Measurements from ENCODE around the genes SMARCC1, CCDC51 and ATRIP.

- PRO-cap = no peak
These were observed 16.4 kb downstream of the CCDC12 start for GRCh38 chr3:46959804-46960872.

DNA sequence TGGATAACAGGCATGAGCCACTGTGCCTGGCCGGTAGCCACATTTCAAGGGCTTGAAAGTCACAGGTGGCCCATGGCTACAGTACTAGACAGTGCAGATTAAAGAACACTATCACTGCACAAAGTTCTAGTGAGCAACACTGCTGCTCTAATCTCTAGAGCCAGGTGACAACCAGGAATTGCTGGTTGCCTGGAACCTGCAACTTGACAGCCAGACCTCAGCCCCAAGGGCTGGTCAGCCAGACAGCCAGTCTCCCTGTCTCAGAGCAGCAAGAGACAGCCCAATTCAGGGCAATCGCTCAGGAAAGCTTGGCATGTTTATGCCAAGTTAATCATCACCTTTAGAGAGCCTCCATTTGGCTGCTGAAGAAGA, 6.2 kb downstream of the CCDC12 start:
- PRO-cap = no peak

- PRO-cap = no peak
These were observed 1.8 kb downstream of the CCDC12 start for GRCh38 chr3:46974679-46975229.

DNA sequence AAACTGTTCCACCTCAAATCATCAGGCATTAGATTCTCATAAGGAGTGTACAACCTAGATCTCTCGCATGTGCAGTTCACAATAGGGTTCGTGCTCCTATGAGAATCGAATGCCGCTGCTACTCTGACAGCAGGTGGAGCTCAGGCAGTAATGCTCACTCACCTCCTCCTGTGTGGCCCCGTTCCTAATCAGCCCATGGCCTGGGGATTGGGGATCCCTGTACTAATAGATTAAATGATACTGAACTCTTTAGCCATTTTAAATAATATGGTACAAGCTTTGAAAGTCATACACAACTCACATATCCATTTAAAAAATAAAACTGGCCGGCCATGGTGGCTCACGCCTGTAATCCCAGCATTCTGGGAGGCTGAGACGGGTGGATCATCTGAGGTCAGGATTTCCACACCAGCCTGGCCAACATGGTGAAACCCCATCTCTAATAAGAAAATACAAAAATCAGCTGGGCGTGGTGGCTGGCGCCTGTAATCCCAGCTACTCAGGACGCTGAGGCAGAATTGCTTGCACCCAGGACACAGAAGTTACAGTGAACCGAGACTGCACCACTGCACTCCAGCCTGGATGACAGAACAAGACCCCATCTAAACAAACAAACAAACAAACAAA, 76.4 kb downstream of the SETD2 start:
- PRO-cap = no peak

DNA sequence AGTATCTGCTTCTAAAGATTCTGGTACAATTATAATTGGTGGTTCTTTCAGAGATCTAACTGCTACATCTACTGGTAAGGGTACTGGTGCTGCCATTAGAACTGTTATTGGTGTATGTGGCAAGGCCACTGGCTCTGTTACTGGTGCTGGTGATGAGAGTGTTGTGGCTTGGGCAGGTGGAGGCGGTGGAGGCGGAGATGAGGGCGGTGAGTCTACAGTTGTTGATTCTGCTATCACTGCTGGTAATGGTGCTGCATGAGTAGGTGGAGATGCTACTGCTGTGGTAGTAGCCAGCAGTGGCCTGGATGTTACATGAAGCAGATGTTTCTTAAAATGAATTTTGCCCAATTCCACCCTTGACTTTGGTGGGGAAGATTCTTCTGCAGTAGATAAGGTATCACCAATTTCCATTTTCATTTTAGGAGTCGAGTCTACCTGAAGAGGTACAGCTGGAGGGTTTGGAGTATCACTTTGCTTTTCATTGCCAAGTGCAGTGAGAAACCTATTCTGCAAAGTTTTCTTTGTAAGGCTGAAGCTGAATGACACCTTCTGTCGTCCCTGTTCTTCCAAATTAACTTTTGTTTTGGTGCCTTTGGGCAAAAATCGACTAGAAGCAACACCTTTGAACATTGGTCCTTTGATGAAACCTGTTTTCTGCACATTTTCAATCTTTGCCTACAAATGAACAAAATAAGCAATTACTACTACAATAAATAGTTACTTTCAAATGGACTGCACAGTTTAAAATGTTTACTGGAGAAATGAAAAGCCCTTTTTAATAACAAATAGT, 39.8 kb downstream of the SETD2 start:
- PRO-cap = no peak

GRCh38 chr3:47161360-47161753, 2.6 kb downstream of the SETD2 start:
- PRO-cap = no peak

DNA sequence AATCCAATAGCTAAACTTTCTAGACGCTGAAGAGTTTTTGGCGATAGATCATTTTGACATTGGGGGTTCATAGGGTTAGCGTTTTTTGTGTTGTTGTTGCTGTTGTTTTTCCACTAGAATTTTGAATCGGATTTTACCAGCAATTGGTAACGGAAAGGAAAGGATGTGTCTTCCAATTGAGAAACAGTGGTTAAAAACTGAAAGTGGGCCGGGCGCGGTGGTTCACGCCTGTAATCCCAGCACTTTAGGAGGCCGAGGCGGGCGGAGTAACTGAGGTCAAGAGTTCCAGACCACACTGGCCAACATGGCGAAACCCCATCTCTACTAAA, 1.1 kb upstream of the SETD2 start:
- PRO-cap = no peak

DNA sequence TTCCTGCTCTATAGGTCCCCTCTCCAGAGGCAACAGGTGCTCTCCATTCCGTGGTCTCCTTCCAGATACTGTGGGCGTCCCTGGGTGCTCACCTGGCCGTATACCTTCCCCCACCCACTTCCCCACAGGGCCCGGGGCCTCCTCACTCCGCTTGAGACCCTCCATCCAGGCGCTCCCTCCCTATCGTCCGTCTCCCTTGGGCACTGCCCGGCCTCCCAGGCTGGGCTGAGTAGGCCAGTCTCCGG, 664 bp upstream of the PTPN23 start:
- PRO-cap = bidirectional peak, plus-strand start at position 145 of the sequence, minus-strand start at position 55 of the sequence

- PRO-cap = bidirectional peak, plus-strand start at chr3:47381487, minus-strand start at chr3:47381426
These were observed 544 bp downstream of the PTPN23 start for GRCh38 chr3:47381329-47381801.

GRCh38 chr3:47415035-47416206, 34.6 kb downstream of the PTPN23 start:
- PRO-cap = no peak

DNA sequence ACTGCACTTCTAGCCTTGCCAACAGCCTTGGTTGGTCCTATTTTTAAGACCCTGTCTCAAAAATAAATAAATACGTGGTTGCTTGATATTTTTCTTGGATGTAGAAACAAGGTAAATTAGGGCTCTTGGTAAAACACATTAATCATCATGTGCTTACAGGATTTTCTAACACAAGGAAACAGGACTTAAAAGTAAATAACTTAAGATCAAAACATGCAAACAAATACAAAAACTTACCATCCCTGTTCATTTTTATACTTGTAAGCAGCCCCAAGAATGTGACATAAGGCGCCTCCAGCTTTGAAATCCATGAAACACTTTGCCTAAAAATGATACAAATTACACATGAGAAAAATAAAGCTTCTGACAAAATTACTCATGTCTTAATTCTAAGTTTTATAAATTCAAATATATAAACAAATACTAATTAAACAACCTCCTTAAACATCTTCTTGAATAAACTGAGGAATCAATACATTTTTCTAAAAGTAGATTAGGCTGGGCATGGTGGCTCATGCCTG, 36.0 kb downstream of the SMARCC1 start:
- PRO-cap = no peak

DNA sequence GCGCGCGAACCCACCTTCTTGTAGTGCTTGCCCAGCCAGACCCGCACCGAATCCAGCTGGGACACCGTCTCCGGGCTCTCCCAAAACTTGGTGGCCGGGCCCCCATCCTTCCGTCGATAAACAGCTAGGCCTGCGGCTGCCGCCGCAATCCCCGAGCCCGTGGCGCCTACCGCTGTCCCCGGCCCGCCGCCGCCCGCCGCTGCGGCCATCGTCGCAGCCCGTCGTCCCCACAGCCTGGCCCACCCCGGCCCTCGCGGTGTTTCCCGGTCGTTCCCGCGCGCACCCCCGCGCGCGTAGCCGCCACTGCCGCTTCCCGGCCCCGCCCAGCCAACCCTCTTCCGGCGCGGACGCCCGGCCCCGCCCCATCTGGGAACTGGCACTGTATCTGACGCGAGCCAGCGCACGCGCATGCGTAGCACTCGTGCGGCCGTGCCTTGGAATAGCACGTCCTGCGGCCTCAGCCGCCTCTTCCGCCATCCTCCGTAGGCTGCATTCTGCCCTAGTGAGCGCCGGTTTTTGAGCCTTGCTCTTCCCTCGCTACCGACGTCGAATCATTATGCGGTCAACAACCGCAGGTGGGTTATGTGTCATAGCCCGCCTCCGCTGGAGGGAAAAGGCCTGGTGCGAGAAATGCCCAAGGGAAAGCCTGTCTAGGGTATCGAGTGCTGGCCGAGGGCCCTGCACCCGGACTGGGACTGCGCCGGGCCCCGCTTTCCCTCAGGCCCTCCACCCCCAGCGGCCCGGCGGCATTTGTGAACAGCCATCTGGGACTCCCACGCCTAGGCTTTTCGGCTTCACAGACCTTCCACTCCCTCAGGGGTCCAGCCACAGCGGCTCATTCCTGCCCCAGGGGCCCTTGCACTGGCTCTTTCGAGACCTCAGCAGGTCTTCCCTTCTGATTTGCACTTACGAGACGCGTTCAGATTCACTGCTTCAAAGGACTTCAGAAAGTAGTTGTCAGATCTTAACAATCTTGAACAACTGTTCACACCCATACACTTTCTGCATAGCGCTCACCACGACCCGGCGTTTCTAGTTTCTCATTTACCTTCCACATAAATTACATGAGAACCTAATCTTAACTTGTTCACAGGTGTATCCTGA, at the start of gene SMARCC1:
Gene SMARCC1, minus strand, starts transcription at position 305 of the 1,104 bp plus-strand sequence.
- PRO-cap = bidirectional peak, plus-strand start at position 466 of the sequence, minus-strand start at position 262 of the sequence; bidirectional peak, plus-strand start at position 554 of the sequence, minus-strand start at position 558 of the sequence; unidirectional peak, minus-strand start at position 691 of the sequence

GRCh38 chr3:47848917-47849887, 46.3 kb downstream of the DHX30 start:
- PRO-cap = no peak

DNA sequence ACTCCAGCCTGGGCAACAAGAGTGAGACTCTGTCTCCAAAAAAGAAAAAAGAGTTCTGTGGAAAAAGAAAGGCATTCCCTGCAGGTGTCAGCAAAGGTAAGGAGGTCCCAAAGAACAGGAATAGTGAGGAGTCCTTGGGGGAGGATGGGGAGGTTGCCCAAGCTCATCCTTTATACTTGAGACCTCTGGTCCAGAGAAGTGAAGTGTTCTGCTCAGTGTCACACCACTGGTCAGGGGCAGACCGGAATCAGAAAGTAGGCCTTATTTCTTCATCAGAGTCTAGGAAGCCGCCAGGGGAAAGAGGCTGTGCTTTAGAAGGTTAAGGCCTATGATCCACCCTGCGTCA, 37.3 kb downstream of the CDC25A start:
- PRO-cap = no peak

- PRO-cap = no peak
These were observed 27.4 kb downstream of the ZNF589 start for GRCh38 chr3:48267893-48269134.

DNA sequence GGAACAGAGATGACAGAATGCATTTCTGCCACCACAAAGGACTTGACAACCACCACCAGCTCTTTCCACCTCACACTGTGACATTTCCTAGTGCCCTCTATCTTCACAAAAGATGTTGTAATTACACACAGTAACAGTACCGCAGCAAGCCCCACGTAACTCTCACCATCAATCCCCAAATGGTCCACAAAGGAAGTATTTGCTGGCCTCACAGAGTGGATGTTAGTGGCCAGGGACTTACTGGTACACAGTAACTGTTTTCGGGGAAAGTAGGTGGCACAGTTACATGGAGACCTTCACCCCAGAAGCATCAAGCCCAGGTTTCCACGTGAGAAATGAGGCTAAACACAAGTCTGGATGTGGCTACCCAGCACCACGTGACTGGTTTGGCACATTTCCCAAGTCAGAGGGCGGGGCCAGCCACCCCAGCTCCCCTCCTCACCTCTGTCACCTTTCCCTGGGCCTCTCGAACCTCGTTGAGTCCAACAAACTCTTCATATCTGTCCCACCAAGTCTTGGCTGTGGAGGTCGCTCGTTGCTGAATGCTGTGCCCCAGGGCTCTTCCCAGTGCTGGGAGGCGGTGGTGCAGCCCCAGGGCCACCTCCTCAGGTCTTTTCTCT, 4.6 kb upstream of the PLXNB1 start:
- PRO-cap = no peak

- PRO-cap = bidirectional peak, plus-strand start at chr3:48440257, minus-strand start at chr3:48440023
These were observed at the start of gene CCDC51 for GRCh38 chr3:48439842-48440393. Gene CCDC51, minus strand, starts transcription at chr3:48440119.

GRCh38 chr3:48445941-48447270, at the start of gene ATRIP:
Gene ATRIP, plus strand, starts transcription at chr3:48446737.
- PRO-cap = bidirectional peak, plus-strand start at chr3:48446779, minus-strand start at chr3:48446635; bidirectional peak, plus-strand start at chr3:48447130, minus-strand start at chr3:48447001

DNA sequence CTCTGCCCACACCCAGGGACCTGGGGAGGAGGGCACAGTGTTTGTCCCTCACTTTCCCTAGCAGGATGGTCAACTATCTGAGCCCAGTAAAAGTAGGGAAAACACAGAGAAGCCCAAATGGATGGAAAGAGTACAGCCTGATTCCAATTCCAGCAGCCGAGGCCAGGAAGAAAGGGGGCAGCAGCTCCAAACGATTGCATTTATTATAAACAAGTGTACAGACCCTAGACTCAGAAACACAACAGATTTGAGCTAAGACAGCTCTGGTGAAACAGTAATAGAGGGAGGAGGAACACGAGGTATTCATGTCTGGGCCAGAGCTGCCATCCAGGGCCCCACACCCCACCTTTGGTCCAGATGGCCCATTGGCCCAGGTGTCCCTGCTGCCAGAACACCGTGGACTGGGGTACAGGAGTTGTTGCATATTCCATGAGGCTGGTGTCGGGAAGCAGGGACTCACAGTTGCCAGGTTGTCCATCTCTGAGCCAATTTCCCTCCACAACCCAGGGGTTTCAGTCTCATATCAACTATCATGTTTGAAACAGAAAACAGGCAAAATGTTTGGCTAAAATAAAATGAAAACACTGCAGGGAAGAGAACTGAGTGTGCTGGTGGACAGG, 1.8 kb downstream of the TREX1 start:
- PRO-cap = no peak

DNA sequence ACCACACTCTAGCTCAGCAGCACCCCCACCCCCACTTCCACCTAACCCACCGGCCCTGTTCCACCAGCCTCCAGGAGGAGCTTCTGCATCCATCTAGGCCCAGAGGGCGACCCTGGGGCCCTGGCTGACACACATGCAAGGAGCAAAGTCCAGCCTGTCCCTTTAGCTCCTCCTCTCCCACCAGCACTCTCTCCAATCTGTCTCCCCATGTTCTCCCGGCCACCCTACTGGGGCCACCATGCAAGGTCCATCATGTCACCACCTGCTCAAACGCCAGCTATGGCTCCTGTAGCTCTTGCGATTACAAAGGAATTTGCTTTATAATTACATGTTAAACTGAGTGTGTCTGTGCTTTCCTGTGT, 7.3 kb downstream of the TREX1 start:
- PRO-cap = no peak

Data from WTC11 (cell line).